ENCODE data around the genes PSAPL1 and GPR78.

- RRBS: 1% methylated on average over 9 of the region's 38 CpGs
Observed at GRCh38 chr4:7102798-7103645, 35.2 kb upstream of the GRPEL1 start.

DNA sequence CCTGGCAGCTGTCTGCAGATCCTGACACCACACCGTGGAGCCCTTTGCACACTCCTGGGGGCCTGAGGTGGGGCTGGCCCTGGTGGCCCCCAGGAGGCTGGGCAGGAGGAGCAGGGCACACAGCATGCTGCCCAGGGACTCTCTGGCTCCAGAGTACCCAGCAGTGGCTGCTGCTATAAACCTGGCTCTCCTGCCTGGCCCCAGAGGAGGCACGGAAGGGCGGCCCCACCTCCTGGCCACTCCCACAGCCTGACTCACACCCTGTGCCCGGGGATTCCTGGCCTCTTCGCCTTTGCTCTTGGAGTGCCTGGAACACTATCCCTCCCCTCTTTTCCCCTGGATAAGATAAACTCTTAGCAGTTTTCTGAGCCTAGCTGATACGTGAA is at the start of gene PSAPL1:
PSAPL1 (minus strand) TSS at position 177 of the 386 bp plus-strand sequence.
- RRBS: no CpG with 5 or more reads among the region's 6 CpGs

DNA sequence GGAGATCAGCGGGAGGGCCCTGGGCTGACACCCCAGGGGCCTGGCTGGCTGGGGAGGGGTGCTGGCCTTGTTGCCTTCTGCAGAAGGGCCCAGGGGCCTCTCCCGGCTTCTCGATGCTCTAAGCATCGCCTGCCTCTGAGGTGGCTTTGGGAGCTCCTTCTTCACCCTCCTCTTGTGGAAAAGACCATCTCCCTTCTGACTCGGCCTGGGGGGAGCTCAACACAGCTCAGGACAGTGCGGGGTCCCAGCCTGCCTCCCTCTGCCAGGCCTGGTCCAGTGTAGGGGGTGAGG is 55.3 kb upstream of the PSAPL1 start:
- RRBS: no CpG with 5 or more reads among the region's 6 CpGs

GRCh38 chr4:7515445-7515970 is 80.8 kb upstream of the PSAPL1 start:
- RRBS: no CpG with 5 or more reads among the region's 13 CpGs

DNA sequence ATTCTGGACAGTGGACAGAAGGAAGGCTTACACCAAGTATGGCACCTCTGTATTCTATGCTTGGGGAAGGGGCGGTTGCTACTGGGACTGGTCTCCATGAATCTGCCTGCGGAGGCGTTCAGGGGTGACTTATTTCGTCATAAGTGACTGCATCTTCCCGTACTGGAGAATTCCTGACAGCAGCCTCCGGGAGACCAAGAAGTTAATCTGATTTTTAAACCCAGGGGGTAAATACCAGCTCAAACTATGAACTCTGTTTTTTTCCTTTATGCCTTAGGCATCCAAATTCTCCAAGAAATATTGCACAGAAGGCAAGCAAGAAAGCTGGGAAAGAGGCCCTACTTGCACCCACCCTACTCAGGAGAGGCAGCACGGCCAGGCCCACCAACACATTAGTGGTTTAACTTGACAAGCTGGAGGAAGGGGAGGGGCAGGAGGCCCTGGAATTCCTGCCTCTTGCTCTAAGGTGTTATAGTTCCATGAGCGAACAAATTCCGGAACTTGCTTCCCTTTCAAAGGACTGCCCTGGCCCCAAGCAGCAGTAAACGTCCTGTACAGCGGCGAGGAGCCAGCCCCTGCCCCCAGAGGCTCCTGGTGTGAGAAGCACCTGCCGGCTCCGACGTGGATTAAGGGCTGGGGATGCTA is 177.2 kb downstream of the AFAP1 start:
- RRBS: no CpG with 5 or more reads among the region's 15 CpGs

GRCh38 chr4:7854502-7854957 is 85.1 kb downstream of the AFAP1 start:
- RRBS: no CpG with 5 or more reads among the region's 9 CpGs

DNA sequence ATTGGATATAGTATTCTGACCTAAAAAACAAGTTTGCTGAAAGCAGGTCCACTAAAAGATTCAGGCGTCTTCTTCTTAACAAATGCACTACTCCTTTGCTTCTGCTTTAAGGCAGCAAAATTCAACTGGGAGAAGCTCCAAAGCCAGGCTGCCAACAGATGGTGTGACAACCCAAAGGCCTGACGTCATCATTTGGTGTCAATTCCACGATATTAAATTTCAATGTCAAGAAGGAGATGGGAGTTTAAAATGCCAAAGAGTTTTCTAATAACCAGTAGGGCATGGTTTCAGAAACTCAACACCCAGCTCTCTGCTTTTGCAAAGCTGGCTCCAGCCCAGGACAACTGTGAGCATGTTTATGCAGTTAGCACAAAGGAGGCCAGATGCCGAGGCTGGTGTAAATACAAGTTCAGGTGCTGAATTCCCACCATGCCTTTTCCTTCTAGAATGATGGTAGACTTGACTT is 67.4 kb downstream of the AFAP1 start:
- RRBS: no CpG with 5 or more reads among the region's 4 CpGs

- RRBS: 100% methylated on average over 1 of the region's 7 CpGs
Observed at GRCh38 chr4:7968534-7968854, 28.8 kb upstream of the AFAP1 start.

- RRBS: no CpG with 5 or more reads among the region's 9 CpGs
Observed at GRCh38 chr4:7972088-7972490, 32.4 kb upstream of the AFAP1 start.

GRCh38 chr4:8069961-8071121 is 88.3 kb downstream of the ABLIM2 start:
- RRBS: no CpG with 5 or more reads among the region's 24 CpGs

DNA sequence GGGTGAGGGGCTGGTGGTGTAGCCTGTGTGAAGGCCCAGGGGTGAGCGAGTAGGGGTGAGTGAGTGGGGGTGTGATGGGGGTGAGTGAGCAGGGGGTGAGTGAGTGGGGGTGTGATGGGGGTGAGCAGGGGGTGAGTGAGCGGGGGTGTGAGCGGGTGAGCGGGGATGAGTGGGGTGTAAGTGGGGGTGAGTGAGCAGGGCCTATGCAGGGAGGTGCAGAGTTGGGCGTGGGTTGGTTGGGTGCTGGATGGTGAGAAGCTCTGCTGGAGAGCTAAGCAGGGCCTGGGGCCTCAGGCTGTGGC is 30.2 kb downstream of the SH3TC1 start:
- RRBS: no CpG with 5 or more reads among the region's 5 CpGs

DNA sequence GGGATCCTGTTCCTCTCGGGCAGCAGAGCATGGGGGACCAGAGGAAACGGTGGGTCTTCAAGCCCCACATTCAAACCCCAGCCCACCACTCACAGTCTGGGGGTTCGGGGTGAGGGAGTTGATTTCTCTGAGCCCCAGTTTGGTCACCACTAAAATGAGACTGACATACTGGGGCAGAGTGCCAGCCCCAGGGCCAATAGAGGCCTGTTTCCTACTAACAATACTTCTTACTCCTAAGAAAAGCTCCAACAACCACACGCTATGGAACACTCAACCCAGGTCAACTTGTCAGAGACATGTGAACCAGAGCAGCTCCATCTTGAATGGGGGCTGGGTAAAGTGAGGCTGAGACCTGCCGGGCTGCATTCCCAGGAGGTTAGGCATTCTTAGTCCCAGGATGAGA is 26.8 kb upstream of the HTRA3 start:
- RRBS: no CpG with 5 or more reads among the region's 5 CpGs

DNA sequence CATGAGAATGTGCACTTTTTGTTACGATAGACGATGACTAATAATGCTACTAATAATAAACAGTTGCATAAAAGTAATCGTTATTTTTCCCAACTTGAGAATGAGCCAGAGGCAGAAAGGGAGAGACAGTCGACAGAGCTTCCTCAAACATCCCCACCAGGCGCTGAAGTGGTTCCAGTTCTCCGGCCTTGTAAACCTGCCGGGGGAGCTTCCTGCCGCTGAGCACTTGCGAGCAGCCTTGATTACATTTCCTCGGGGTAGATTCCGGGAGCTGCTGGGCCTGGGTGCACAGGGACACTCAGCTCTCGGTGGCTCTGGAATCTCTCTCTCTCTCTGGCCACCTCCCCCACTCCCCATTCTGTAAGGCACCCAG is 8.8 kb upstream of the HTRA3 start:
- RRBS: 93% methylated on average over 5 of the region's 12 CpGs

DNA sequence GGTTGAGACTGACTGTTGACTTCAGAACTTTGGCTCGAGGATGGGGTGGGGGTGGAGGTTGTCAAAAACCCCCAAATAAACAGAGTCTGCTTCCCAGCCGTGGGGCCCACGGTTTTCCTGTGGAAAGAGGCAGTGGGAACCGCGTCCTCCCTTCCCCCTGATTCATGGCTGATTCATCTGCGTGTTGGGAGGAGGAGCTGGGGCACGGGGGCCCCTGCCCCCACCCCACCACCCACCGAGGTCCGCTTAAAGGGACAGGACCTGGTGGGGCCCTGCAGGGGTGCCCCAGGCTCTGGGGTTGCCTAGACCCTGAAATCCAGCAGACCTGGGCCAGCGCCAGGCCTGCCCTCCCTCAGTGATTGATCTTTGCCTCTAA is 8.9 kb downstream of the HTRA3 start:
- RRBS: no CpG with 5 or more reads among the region's 10 CpGs

DNA sequence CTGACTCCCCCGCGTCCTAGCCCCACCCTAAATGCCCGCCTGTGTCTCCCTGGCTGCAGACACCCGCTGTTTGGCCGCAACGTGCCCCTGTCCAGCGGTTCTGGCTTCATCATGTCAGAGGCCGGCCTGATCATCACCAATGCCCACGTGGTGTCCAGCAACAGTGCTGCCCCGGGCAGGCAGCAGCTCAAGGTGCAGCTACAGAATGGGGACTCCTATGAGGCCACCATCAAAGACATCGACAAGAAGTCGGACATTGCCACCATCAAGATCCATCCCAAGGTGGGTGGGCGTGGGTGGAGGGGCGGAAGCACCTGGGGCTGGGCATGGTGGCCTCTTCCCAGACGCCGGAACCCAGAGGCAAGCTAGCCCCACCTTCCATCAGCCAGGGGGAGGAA is 16.9 kb downstream of the HTRA3 start:
- RRBS: no CpG with 5 or more reads among the region's 16 CpGs

DNA sequence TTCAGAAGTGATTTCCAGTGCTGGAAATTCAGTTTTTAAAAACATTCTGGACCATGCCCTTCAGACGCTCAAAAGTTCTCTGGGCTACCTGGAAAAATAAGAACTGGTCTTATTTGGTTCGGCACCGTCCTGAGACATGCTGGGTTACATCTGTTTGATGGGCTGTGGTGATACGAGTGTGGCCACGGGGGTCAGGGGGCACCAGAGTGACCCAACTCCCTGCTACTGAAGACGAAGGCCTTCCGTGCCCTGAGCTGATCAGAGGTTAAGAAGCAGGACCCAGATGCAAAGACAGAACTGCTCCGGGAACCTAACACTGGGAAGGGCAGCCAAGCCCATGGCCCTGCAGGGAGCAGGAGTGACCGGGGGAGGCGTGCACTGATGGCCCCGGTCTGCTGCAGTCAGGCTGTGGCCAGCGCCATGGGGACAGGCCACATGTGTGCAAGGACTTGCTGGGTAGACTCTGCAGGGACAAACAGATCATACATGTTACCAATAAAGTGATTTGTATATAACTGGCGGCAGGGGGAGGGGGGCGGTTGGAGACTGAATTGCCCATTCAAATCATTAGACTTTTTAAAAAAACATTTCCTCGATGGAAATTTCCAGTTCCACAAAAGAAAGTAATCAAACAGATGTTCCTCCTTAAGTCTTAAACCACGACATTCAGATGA is 74.6 kb downstream of the ACOX3 start:
- RRBS: 98% methylated on average over 2 of the region's 16 CpGs

GRCh38 chr4:8393692-8394124 is 46.8 kb downstream of the ACOX3 start:
- RRBS: no CpG with 5 or more reads among the region's 7 CpGs

GRCh38 chr4:8580045-8580698 is at the start of gene GPR78:
GPR78 (plus strand) TSS chr4:8580392.
- RRBS: no CpG with 5 or more reads among the region's 29 CpGs

DNA sequence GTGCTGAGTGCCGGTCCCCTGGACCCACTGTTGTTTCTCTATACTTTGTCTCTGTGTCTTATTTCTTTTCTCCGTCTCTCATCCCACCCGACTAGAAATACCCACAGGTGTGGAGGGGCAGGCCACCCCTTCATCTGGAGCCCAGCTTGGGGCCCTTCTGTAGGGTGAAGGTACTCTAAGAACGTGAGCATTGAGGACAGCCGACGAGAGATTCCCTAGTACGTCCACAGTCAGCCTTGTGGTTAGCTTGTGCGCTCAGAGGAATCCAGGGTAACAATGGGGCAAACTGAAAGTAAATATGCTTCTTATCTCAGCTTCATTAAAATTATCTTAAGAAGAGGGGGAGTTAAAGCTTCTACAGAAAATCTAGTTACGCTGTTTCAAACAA is 47.5 kb upstream of the FAM90A26 start:
- RRBS: no CpG with 5 or more reads among the region's 9 CpGs

GRCh38 chr4:9153144-9154231 is 16.7 kb upstream of the FAM90A26 start:
- RRBS: 2% methylated on average over 11 of the region's 72 CpGs